Placental pericyte (primary cell): ENCODE measurements around a stretch of chr15.

DNA sequence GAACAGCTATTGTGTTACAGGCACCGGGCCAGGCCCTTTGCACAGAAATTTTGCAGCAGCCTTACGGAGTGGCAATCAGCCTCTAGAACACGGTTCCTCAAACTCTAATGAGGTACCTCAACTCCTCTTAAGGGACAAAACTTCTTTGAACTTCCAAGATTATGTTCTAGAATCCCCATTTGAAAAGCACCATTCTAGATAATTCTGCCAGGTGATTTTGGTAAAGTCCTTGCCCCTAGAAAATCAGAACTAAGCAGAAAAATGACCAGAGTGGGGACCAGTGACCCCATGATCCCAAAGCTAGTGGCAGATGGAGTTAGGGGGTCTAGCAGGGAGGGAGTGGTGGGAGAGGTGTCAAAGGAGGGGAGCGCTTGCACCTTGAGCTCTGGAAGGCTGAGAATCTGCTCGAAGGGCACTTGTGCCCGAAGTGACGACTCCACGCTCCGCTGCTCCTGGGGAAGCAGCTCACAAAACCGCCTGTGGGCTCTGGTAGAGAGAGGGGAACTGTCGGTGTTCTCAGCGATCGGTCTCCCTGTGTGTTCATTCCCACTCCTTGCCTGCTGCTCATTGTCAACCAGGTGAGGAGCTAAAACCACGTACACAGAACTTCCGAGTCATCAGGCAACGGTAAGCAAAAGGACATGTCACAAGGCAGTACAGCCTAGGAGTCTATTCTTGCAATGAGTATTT is 1.8 kb downstream of the CIB1 start:
- CAGE, long polyA plus RNA, result no peak

DNA sequence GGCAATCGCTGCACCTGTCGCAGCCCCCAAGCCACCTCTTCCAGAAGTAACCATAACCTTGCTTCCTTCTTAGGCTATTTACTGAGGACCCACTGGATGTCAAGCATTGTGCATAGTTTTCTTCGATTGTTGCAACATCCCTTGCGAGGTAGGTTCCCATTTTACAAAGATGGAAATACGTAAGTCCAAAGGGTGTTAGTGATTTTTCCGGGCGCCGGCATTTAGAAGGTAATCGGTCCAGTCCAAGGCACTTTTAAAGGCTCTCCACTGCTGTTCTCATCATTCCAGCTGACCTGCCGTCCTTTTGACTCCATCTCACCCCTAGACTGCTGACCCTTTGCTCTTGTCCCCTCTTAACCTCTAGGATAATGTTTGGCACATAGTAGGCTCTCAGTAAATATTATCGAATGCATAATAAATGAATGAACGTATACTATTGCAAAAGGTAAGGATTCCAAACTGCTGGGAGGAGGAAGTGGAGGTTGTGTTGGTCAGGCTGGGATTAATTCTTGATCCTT is 499 bp downstream of the GDPGP1 start:
- CAGE, long polyA plus RNA, result no peak

GRCh38 chr15:90358511-90358979 is 6.5 kb downstream of the ZNF774 start:
- CAGE, long polyA plus RNA, result no peak

DNA sequence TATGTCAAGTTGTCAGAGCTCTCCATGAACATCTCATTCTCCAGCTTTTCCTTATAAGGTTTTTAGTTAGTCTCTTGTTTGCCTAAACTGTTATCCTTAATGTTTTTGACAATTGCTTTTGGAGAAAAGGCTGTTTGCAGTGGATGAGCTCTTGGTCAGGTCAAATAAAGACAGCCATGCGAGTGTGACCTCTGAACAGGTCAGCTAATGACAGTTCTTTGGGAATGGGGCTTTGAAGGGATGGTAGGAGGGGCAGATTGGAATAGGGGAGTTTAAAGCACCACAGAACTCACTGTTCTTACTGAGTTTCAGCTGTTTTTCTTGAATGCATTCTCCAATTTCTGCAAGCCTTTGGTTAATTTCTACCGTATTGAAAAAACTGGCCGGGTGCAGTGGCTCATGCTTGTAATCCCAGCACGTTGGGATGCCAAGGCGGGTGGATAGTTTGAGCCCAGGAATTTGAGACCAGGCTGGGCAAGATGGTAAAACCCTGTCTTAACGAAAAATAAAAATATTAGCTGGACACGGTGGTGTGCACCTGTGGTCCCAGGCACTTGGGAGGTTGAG is 69.3 kb upstream of the CRTC3 start:
- CAGE, long polyA plus RNA, result no peak

- CAGE, long polyA plus RNA, result no peak
Measured at GRCh38 chr15:90463354-90463695, 66.4 kb upstream of the CRTC3 start.

DNA sequence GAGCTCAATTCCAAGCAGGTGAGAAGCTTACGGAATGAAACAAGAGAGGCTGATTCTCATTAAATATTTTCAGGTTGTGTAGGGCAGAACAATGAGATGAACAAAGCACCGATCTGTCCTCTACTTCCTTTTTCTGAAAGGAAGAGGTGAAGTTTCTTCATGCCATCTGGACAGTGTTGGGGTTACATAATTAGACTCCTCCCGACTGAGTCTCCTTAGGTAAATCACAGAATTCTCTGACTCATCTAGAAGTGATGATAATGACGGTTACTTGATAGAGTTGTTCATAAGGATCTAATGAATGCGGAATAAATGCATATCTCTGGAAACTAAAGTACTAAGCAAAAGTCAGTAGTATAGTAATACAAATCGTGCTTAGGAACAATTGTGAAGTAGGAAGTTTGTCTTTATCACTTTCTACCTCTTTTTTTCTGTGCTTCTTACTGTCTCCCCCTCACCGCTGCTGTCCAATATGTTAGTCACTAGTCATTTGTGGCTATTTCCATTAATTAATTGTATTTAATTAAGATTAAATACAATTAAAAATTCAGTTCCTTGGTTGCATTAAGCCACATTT is 21.3 kb downstream of the CRTC3 start:
- CAGE, long polyA plus RNA, result no peak

DNA sequence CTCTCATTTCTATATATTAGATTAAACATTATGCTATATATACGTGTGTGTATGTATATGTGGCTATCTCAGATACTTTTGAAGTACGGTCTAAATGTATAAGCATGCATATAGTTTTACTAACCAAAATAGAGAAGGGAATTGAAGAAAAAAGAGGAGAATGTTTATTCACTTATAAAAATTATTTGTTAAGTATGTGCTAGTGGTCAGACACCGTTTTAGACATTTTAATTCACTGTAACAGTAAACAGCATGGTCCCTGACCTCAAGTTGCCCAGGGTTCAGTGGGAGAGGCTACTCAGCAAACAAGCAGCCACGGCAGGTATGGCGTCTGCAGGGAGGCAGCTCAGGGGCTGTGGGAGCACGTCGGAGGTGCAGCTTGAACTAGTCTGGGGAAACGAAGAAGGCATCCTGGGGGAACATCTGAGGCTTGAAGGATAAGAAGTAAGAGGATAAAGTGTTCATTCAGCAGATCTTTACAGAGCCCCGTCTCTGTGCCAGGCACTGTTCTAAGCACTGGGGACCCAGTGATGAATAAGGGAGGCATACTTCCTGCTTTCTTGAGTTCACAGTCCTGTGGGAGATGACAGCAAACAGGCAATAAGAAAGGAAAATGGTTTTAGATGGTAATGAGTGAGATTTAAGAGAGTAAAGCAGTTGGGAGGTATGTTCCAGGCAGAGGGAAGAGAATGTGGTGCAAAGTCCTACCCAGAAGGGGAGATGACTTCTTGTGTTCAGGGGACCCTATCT is 66.1 kb downstream of the CRTC3 start:
- CAGE, long polyA plus RNA, result no peak

GRCh38 chr15:90648077-90649190 is 68.7 kb upstream of the BLM start:
- CAGE, long polyA plus RNA, result no peak

- CAGE, long polyA plus RNA, result no peak
Measured at GRCh38 chr15:90716352-90716675, 832 bp upstream of the BLM start.

GRCh38 chr15:90790142-90790606 is 73.0 kb downstream of the BLM start:
- CAGE, long polyA plus RNA, result no peak

GRCh38 chr15:90901595-90902821 is 1.1 kb upstream of the MAN2A2 start:
- CAGE, long polyA plus RNA, result no peak

GRCh38 chr15:90912754-90913853 is 10.0 kb downstream of the MAN2A2 start:
- CAGE, long polyA plus RNA, result no peak

- CAGE, long polyA plus RNA, result no peak
Measured at GRCh38 chr15:90918183-90918579, 14.2 kb downstream of the HDDC3 start.

DNA sequence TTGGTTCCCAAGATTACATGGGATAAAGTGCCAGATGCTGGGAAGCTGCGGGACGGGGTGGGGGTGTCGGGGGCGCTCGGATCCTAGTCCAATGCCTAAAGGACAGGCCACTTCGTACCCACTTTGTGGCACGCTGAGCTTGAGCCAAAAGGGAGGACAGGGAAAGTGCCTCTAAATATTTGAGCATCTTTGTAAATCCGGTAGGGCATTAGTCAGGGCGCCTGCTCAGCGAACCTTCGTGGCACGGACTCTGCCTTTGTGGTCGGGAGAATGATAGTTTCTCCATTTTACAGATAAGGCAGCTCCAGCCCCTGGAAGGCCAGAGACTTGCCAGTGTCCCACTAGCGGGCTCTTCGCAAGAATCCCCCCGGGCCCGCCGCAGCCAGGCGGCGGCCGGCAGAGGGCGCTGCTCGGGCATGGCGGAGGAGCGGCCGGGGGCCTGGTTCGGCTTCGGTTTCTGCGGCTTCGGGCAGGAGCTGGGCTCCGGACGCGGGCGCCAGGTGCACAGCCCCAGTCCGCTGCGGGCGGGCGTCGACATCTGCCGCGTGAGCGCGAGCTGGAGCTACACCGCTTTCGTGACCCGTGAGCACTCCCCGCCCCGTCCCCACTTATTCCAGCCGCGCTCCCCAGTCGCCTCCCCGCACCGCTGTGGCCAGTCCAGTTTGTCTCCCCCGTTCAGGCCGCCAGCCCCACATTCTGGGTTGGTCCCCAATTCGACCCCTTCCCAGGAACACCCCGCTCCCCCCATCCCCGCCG is 1.8 kb downstream of the RCCD1 start:
- CAGE, long polyA plus RNA, result no peak

DNA sequence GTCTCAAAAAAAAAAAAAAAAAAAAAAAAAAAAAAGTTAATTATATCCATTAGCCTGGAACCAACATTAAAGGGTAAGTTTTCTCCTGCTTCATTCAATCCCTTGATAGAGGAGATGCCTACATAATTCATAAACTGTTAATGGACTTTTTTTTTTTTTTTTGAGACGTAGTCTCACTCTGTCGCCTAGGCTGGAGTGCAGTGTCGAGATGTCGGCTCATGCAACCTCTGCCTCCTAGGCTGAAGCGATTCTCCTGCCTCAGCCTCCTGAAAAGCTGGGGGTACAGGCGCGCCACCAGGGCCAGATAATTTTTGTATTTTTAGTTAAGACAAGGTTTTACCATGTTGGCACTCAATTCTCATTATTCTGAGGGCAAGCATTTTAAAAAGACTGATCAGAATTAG is 1.3 kb downstream of the PRC1 start:
- CAGE, long polyA plus RNA, result no peak

DNA sequence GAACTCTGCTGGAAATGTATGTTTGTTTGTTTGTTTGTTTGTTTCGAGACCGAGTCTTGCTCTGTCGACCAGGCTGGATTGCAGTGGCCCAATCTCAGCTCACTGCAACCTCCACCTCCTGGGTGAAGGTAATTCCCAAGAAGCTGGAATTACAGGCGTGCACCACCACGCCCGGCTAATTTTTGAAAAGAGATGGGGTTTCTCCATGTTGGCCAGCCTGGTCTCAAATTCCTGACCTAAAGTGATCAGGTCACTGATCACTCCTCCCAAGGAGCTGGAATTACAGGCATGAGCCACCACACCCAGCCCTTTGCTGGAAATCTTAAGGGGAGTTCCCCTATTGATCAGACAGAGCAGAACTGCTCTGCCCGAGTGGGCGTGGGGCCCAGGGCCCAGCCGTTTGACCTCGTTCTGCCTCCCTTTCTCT is 89.1 kb downstream of the SLCO3A1 start:
- CAGE, long polyA plus RNA, result no peak

DNA sequence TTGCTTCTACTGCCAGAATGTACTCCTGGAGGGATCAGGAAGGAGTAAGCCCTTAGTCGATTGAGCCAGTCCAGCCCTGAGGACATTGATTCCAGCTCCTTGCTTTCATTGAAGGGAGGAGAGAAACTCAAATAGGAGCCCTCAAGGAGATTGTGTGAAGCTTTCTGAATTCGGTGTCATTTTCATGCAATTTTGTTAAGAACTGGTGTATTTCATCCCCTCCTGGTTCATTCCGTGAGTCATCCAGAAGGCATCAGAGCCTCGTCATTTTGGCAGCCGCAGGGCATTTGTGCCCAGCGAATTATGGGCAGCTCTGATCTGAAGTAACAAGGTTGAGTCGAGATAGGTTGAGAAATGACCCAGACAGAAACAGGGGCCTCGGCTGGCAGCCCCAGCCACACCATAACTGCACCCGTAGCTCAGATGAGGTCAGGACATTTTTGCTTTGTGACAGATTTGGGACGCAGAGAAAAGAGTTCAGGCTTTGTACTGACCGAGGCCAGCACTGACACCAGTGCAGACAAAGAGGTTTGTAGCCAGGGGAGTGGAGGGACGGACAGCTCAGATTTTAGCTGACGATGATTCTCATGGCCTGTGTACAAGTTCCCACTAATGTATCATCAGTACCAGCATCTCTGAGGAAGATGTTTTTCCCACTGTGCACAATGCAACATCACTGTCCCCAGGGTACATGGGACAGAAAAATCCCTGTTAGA is 112.5 kb downstream of the SLCO3A1 start:
- CAGE, long polyA plus RNA, result no peak

GRCh38 chr15:92011692-92012193 is 158.2 kb downstream of the SLCO3A1 start:
- CAGE, long polyA plus RNA, result no peak

DNA sequence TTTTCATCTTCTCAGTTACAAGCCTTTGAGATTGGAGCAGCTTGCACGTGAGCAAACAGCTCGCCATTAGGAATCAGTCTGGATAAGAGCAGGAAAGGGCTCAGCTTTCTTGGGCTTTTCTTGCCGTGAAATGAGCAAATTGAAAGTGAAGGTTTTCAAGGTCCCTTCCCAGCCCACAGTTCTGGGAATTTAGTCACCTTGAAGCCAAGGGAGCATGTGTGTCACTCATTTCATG is 158.6 kb downstream of the SLCO3A1 start:
- CAGE, long polyA plus RNA, result no peak

GRCh38 chr15:92088630-92089018 is 235.1 kb downstream of the SLCO3A1 start:
- CAGE, long polyA plus RNA, result no peak